CD14-positive monocyte (primary cell): ENCODE measurements around a stretch of chr1.

DNA sequence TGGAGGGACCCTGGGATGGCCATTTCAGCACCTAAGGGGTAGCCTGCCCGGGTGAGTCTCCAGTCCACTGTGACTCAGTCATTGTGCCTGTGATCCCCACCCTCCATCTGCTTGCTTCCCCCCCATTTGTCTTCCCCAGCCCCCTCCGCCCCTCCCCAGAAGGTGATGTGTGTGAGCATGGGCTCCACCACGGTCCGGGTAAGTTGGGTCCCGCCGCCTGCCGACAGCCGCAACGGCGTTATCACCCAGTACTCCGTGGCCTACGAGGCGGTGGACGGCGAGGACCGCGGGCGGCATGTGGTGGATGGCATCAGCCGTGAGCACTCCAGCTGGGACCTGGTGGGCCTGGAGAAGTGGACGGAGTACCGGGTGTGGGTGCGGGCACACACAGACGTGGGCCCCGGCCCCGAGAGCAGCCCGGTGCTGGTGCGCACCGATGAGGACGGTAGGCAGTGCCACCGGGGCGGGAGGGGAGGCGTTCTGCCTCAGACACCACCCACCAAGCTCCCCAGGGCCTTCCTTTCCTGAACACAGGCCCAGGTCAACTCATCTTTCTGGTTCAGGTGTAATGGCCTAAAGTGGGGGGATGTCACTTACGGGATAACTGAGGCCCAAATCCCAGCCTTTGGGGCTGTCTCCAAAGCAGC lies 52.2 kb upstream of the KDM4A start:
- CAGE, long polyA plus RNA: no peak

DNA sequence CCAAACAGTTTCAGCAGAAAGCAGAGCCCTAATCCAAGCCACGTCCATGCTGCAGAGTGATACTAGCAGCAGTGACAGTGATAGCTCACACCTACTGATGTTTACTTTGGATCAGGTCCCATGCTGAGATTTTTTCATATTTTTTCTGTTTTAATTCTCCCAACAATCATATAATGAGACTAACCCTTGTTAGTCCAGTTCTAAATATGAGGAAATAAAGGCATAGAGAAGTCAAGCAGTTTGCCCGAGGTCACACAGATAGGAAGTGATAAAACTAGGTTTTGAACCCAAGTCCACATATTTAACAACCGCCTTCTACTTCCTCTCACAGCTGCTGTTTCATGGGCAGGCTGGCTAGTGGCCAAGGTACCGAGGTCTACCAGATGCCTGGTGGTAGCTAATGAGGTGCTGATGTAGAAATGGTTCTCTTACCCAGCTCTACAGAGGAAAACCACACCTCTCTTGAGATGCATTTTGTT lies 80.3 kb upstream of the ARTN start:
- CAGE, long polyA plus RNA: no peak

- CAGE, long polyA plus RNA: no peak
Observed at GRCh38 chr1:43915987-43916504, 17.6 kb upstream of the ARTN start.

DNA sequence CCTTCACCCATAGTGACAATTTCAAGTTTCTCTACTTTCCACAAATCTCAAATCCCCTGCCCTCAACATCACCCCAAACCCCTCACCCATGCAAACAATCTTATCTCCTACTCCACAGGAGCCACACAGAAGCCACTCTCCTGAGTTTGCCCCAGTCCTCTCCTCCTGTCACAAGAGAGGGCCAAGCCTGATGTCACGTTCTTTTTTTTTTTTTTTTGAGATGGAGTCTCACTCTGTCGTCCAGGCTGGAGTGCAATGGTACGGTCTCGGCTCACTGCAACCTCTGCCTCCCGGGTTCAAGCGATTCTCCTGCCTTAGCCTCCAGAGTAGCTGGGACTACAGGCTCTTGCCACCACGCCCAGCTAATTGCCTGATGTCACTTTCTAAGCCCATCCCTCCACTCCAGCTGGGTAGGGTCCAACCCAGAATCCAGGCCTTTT lies 20.0 kb downstream of the DMAP1 start:
- CAGE, long polyA plus RNA: no peak

GRCh38 chr1:44274637-44275195 lies 61.4 kb downstream of the DMAP1 start:
- CAGE, long polyA plus RNA: no peak

DNA sequence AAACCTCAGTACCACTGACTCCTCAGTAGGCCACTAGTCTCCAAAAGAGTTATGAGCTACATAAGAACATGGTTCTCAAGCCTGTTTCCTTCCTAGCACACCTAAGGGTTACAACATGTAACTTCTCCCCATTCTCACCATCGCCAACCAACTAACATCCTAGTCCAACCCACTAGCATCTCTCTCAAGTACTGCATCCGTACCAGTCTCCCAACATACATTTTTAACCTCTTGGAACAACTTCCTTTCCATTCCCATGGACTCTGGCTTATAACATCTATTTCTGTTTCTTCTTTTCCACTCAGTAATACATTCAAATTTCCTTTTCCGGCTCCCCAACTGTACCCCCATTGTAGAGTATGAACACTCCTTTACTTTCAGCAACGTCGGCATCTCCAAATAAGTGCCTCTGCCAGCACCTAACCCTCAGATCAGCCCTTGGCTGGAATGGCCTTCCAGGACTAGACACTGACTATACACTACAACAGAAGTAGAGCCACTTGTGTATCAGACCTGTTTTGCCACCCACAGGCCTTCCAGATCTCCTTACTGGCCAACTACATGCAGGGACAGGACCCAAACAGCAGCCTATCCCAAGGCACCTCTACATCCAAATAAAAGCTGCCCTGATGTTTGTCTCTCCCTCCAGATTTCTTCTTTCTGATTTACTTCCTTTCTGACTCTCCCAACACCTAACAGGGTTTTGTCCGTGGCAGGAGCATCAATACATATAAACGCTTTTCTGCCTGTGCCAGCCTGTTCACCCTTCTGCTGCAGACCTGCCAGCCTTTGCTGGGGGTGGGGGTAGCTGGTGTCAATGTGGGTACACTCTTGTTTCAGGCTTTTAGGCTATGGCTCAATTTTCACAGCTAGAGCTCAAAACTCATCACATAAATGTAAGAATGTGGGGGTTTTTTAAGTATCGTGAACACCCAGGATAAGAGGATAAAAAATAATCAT lies 24.9 kb downstream of the ERI3 start:
- CAGE, long polyA plus RNA: no peak

GRCh38 chr1:44485035-44485652 lies 80.1 kb downstream of the RNF220 start:
- CAGE, long polyA plus RNA: no peak

DNA sequence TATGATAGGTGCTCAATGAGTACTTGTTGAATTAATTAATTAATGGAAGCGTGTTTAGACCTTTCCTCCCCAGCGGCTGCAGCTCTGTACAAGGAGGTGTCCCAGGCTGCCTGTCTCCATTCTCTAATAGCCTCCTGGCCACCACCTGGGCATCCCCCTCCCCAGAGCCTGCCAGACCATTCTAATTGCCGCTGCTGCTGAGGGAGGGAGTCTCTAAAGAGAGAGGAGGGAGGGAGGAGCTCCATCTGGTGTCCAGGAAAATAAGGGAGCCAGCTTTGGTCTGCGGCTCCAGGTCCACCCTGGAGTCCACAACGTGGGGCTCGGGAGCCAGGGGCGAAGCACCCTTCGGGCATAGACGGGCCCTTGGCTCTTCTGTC lies 95.5 kb downstream of the RNF220 start:
- CAGE, long polyA plus RNA: no peak

- CAGE, long polyA plus RNA: no peak
Observed at GRCh38 chr1:44500953-44501886, 96.2 kb downstream of the RNF220 start.

GRCh38 chr1:44676365-44677474 lies 2.2 kb downstream of the ARMH1 start:
- CAGE, long polyA plus RNA: no peak

- CAGE, long polyA plus RNA: no peak
Observed at GRCh38 chr1:44684461-44684953, 10.0 kb downstream of the ARMH1 start.

- CAGE, long polyA plus RNA: no peak
Observed at GRCh38 chr1:44722026-44722450, 17.6 kb upstream of the KIF2C start.

DNA sequence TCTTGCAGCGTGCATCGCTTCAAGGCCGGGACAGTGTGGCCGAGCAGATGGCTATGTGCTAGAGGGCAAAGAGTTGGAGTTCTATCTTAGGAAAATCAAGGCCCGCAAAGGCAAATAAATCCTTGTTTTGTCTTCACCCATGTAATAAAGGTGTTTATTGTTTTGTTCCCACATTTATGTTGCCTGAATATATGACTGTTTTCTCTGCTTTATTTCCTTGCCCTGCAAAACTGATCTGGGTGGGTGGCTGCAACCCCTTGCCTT lies 3.2 kb downstream of the RPS8 start:
- CAGE, long polyA plus RNA: no peak

DNA sequence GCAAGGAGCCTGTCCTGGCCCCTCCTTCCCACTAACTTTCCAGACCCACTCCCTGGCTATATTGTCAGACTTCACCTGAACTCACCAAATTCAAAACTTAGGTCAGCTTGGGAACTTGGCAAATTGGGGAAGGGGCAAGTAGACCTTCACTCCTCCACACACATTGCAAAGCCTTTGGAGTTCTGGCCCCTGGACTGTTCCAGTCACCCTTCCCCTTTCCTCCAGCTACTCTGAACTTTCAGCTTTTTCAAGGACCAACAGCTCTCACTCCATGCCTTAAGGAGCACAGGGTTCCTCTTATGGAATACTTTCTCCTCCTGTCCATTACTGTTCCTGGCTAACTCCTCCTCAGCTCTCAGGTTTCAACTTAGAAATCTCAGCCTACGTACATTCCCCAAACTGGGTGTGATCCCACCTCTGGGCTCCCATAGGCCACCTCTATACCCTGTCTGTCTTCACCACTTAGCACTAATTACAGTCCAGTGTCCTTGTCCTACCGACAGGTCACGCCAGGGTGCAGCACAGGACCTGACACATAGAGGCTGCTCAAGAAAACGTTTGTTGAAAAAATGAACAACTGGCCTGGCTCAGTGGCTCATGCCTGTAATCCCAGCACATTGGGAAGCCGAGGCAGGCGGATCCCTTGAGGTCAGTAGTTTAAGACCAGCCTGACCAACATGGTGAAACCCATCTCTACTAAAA lies 5.5 kb upstream of the BEST4 start:
- CAGE, long polyA plus RNA: no peak

DNA sequence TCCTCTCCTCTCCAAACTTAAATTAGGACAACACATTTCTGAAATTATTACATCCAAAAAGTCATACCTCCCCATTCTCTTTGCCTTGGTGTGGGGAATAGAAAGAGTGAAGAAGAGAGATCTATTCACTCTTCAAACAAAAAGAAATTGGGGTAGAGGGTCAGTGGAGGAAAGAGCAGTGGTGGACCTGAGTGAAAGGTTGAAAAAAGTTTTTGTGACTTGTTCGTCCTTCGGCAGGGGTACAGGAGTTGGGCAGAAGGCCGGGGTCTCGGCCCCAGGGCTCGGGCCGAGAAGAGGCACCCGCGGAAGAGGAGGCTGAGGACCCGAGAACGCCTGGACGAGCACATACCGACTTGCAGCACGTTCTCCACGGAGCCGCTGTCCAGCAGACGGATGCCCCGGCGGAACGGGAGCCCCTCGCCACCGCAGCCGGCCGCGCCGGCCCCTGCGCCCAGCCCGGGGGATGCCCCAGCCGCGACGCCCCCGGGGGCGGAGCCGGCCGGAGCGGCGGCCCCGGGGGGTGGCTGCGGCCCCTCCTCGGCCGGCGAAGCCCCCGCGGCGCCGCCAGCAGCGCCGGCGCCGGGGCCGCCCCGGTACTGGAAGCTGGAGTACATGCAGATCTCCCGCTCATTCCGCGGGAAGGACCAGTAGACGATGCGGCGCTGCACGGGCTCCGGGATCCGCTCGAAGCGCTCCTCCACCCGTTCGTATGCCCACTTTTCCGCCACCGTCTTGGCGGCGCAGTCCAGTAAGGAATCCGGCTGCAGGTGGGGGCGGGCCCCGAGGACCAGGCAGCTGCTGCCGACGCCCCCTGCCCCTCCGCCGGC lies 785 bp downstream of the ZSWIM5 start:
- CAGE, long polyA plus RNA: no peak

GRCh38 chr1:45343869-45344715 lies 4.1 kb downstream of the TOE1 start:
- CAGE, long polyA plus RNA: no peak

DNA sequence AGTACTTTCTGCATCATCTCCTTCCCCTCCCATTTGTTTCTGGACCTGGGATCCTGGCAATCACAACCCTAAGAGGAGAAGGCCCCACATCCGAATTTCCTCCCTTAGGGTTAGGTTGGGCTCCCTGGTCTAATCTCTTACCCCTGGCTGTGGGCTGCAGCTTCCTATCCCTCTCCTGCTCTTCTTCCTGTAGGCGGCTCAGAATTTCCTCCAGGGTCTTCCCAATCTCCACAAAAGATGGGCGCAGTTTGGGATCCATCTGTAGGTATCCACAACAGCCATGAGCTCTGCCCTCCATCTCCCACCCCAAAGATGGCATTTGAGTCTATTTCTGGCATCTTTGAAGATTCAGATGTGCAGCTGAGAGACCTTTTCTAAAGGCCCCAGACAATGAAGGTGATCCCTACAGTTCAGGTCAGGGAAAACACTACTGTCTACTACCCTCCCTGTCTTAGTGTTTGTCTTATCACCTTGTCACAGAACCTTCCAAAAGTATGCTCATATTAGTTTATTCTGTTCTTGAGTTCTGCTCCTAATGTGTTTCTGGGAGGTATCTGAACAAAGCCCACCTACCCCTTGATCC lies 5.9 kb downstream of the TOE1 start:
- CAGE, long polyA plus RNA: no peak

DNA sequence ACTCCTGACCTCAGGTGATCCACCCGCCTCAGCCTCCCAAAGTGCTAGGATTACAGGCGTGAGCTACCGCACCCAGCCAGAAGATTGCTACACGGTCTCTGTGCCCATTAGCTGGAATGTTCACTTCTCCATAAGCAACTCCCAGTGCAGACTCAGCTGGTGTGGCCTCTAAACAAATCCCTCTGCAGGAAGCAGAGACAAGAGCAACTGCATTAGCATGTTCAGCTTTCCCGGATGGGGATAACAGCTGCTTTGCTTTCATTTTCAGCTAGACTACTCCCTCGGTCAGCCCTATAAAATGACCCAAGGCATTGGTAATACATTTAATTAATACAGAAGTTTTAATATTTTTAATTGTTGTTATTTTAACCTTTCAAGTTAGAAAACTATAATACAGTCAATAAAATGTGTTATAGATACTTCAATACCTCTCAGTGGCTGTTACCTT lies 21.1 kb downstream of the TOE1 start:
- CAGE, long polyA plus RNA: no peak

GRCh38 chr1:45507872-45509202 lies 8.2 kb downstream of the MMACHC start:
- CAGE, long polyA plus RNA: no peak

DNA sequence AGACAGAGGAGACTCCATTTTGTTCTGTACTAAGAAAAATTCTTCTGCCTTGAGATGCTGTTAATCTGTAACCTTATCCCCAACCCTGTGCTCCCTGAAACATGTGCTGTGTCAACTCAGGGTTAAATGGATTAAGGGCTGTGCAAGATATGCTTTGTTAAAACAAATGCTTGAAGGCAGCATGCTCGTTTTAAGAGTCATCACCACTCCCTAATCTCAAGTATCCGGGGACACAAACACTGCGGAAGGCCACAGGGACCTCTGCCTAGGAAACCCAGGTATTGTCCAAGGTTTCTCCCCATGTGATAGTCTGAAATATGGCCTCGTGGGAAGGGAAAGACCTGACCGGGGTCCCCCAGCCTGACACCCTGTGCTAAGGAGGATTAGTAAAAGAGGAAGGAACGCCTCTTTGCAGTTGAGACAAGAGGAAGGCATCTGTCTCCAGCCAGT lies 8.1 kb downstream of the PRDX1 start:
- CAGE, long polyA plus RNA: no peak